SJSA1 (cell line): ENCODE measurements around a stretch of chr1.

DNA sequence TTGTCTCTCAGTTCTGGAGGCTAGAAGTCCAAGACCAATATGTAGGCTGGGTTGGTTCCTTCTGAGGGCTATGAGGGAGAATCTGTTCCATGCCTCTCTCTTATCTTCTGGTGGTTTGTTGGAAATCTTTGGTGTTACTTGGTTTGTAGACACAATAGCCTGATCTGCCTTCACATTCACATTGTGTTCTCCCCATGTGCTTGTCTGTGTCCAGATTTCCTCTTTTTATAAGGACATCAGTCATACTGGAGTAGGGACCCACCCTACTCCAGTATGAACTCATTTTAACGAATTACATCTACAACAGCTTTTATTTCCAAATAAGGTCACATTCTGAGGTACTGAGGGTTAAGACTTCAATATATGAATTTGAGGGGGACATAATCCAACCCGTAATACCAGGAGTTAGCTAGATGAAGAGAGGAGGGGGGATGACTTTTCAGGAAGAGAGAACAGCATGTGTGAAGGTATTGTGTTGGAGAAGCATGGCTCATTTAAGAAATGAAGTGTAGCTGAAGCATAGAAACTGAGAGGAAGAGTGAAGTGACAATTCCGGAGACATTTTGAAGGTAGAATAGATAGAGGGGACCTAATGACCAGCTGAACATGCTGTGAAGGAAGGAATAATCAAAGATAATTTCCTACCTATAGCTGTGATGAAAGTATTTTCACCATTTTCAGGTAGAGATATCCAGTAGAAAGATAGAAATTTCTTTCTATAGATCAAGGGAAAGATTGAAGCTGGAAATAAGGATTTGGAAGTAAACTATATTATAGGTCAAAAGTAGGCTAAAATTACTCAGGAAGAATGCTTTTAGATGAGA, 76.1 kb downstream of the DISP1 start:
- RAMPAGE, long total RNA: no peak

GRCh38 chr1:223001407-223002033, 141.5 kb downstream of the TLR5 start:
- RAMPAGE, long total RNA: no peak

GRCh38 chr1:223023083-223023661, 119.9 kb downstream of the TLR5 start:
- RAMPAGE, long total RNA: no peak

- RAMPAGE, long total RNA: no peak
These were observed 111.5 kb downstream of the TLR5 start for GRCh38 chr1:223031404-223032134.

DNA sequence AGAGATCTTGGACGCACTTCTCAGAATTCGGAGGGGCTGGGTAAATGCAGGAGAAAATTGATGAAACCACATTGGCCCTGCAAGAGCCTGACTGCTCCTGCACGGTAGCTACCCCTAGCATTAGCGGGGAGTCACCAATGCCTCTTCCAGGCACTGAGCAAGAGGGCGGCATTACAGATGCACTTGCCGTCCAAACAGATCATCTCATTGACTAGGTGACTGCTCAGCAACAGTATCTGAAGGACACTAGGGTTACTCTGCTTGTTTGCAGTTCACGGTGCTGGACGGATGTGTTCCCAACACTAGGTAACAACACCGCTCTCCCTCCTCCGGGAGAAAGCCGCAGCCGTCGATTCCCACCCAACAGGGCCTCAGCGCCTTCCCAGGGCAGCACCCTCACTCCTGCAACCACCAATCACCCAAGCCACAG, 939 bp downstream of the TLR5 start:
- RAMPAGE, long total RNA: no peak

DNA sequence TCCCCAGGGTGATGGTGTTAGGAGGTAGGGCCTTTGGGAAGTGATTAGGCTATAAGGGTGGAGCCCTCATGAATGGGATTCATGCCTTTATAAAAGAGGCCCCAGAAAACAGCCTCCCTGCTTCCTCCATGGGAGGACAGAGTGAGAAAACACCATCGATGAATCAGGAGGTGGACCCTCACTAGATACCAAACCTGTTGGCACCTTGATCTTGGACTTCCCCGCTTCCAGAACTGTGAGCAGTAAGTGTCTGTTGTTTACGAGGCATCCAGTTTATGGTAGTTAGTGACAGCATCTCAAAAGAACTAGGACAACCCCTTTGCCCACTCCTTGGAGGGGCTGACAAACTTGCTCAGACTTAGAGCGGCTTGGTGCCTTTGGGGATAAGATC, 33.7 kb upstream of the TLR5 start:
- RAMPAGE, long total RNA: no peak

- RAMPAGE, long total RNA: no peak
These were observed 37.8 kb upstream of the TLR5 start for GRCh38 chr1:223180605-223181500.

- RAMPAGE, long total RNA: no peak
These were observed 90.4 kb upstream of the TLR5 start for GRCh38 chr1:223233368-223234003.

DNA sequence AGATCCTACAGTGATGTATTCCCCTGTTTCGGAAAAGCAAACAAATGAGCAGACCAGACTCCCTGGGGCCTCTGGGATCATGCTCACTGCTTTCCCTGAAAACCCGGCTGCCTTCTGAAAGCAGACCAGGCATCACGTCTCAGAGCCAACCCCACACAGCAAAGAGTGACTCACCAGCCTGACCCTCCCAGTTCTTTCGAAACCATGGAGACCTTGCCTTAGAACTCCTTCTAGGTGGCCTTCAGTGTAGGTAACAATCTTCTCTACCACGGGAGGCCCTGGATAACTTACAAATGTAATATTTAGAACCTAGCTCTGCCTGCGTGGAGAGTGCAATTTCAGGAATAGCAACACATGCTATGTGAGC, 105.3 kb downstream of the SUSD4 start:
- RAMPAGE, long total RNA: no peak

DNA sequence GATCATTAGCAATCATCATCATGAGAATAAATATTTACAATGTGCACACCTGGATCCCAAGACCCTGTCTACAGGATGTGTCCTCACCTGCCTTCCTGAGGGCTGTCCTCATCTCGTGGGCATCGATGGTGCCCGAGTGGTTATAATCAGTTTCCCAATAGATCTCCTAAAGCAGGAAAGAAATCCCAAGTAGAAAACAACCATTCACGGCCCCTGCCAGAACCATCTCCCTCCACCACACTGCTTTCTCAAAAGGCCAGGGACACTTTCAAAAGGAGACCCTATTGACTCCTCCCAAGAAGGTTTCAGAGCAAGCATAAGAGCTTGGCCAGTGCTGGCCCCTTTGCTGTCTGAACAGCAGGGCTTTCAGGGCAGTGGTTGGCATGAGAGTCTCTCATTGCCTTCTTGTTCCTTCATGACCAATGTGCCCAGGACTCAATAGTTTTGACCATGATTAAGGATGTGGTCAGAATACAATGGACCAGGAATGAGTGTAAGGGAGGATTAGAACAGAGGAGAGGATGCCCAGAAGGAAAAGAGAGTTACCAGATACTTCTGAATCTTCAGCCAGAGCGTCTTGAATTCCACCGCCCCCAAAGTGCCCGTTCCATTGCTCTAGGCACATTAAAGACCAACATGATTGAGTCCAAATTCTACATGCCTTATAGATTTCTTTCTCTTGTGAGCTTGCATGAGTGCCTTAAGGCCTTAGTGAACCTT, 120.7 kb downstream of the CAPN8 start:
- RAMPAGE, long total RNA: no peak

- RAMPAGE, long total RNA: no peak
These were observed 10.3 kb downstream of the CAPN8 start for GRCh38 chr1:223655270-223655519.

- RAMPAGE, long total RNA: no peak
These were observed 20.8 kb downstream of the CAPN2 start for GRCh38 chr1:223732882-223733721.

DNA sequence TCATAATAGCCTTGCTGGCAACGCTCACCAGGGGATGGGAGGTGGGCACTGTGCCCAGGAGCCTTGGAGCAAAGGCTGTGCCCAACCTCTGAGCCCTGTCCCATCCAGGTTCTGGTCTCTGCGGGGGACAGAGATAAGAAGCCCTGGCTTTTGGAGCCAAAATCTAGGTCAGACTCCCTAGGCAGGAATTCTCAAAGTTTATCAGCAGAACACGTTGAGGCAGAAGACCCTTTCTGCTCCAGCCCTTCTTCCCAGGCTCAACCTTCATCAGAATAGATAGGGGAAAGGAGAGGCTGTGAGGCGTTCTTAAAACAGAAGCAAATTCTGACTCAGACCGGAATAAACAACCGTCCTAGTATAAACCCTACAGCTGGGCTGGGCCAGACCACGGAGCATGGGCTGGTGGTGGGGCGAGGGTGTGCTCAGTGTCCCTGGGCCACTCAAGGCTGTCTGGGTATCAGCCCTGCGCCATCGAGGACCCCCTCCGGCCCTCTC, 35.9 kb downstream of the CAPN2 start:
- RAMPAGE, long total RNA: no peak

GRCh38 chr1:223750656-223751090, 38.3 kb downstream of the CAPN2 start:
- RAMPAGE, long total RNA: no peak

GRCh38 chr1:223770179-223771050, 58.1 kb downstream of the CAPN2 start:
- RAMPAGE, long total RNA: no peak

GRCh38 chr1:223779188-223779995, 66.4 kb downstream of the TP53BP2 start:
- RAMPAGE, long total RNA: no peak

DNA sequence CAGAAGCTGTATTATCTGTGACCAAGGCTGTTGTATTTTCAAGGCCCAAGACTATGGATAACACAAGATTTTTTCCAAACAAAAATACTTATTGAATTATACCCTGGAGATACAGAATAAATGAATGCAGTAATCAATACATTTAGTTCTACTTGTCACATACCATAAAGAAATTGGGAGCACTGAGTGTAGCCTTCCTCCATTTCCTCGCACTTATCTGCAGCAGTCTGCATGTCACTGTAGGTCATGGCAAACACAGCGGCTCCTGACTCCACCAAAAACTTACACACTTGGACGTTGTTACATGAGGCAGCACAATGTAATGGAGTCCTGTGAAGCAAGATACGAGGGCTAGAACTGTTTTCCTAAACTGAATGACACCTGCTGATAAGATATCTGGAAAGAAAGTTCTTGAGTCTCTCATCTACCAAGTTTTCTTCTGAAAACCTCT, 56.9 kb downstream of the TP53BP2 start:
- RAMPAGE, long total RNA: no peak

- RAMPAGE, long total RNA: no peak
These were observed 25.2 kb downstream of the TP53BP2 start for GRCh38 chr1:223820371-223821090.

DNA sequence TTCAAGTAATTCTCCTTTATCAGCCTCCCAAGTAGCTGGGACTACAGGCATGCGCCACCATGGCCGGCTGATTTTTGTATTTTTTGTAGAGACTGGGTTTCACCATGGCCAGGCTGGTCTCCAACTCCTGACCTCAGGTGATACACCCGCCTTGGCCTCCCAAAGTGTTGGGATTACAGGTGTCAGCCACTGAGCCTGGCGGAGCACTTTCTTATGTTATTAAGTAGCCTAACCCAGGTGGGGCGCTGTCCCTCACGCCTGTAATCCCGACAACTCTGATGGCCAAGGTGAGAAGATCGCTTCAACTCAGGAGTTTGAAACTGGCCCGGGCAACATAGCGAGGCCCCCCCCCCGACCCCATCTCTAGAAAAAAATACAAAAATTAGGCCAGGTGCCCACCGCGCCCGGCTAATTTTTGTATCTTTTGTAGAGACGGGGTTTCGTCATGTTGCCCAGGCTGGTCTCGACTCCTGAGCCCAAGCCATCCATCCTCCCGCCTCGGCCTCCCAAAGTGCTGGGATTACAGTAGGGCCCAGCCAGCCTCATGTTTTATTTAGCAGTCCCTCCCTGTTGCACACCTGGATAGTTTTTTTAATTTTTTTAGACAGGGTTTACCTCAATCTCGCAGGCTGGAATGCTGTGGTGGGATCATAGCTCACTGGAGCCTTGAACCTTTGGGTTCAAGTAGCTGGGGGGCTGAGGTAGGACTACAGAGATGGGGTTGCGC, 122.1 kb upstream of the FBXO28 start:
- RAMPAGE, long total RNA: no peak

DNA sequence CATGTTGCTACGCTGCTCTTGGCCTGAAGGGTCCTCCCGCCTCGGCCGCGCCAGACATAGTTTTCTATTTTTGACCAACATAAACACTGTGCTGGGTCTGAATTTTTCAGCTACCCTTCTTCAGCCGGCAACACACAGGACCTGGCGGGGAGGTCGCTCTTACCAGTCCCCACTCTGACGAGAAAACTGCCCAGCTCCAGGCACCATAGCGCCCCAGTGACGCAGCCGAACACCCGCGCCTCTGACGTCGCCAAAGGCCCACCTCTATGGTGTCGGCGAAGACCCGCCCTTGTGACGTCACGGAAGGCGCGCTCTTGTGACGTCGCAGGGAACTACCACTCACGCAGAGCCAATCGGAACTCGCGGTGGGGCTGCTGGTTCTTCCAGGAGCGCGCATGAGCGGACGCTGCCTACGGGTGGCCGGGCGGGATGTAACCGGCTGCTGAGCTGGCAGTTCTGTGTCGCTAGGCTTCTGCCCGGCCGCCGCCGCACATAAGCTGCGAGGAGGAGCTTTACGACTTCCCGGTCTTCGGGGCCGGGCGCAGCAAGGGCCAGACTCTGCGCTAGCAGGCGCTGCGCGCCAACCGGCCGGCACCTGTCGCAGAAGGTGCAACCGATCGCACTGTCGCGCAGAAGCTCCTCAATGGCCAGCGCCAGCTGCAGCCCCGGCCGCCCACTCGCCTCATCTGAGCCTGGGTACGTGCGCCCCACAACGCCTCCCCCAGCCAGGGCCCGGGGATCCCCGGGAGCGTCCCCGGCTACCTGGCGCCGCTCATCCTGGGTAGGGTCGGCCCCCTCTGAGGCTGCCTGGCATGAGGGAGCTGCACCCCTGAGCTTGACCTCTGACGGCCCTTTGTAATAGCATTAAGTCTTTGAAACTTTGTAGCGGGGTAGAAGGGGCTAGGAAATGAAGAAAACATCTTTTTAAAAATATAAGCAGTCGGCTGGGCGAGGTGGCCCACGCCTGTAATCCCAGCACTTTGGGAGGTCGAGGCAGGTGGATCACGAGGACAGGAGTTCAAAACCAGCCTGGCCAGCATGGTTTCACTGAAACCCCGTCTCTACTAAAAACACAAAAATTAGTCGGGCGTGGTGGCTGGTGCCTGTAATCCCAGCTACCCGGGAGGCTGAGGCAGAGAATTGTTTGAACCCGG, 121.2 kb upstream of the FBXO28 start:
- RAMPAGE, long total RNA: no peak